Metastatic Pancreatic Carcinoma in the Ovary (tissue), 1 donor: ENCODE measurements around the genes CIB1, GDPGP1 and IQGAP1.

DNA sequence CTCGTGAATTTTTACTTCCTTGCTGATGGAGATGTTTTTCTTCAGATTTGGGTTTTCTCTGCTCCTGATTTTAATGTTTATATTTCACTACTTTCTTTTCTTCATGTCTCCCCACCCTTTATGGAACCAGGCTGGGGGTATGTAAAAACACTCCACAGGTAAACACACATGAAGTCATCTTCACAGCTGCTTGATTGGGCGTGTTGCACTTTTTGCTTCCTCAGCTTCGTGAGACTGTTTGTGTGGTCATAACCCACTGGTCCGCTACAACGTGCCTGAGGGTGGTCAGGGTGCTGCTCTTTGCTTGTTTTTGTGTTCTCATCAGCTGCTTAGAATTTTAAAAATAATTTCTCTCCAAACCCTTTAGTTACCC is 13.7 kb downstream of the SEMA4B start:
- PRO-cap = no peak

- PRO-cap = no peak
These were observed 12.4 kb downstream of the CIB1 start for GRCh38 chr15:90221236-90221850.

- PRO-cap = no peak
These were observed 5.8 kb downstream of the CIB1 start for GRCh38 chr15:90227948-90228359.

DNA sequence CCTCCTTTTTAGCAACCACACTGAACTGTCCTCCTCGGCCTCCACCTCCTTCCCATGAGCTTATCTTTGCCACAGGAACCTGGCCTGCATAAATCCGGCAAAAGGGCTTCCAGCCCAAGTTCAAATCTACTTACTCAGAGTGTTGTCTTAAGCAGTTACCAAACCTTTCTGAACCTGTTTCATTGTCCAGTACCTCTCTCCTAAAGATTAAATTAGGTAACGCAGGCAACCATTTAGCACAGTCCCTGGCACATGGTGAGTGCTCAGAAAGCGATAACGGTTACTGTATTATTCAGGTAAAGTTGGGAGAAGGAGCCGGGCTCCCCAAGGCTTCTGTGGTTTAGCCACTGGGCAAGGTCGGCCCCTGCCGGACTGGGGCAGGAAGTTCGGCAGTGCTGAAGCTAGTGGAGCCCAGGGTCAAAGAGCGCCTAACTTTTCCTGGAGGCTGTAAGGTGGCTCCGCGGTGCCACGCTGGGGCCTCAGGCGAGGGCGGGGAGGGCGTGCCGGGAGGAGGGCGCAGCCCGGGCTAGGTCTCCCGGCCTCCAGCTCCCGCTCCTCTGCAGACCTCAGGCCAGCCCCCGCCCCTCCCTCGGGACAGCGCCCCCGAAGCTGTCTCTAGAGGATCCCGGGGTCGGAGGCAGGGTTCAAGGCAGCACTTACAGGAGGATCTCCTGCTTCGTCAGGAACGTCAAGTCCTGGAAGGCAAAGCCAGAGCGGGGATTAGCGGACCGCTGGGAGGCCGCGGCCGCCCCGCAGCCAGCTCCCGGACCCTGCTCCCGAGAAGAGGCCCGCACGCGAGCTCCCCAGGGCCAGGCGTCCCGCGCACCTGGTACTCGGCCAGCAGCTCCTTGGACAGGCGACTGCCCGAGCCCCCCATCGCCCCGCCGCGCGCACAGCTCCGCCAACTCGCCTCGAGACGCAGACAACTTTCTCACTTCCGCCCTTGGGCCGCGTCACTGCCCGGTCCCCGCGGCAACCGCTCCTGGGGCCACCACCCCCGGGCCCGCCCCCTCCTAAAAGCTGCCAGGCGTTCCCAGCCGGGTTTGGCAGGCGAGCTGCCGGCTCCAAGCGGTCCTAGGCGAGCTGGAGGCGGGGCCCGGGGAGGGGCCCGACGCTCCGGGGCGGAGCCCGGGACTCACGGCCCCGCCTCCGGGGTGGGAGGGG is at the start of gene CIB1:
Gene CIB1 (minus strand): TSS at position 933 of the 1,164 bp plus-strand sequence.
- PRO-cap = unidirectional peak, plus-strand start at position 482 of the sequence; bidirectional peak, plus-strand start outside the sequence, minus-strand start at position 918 of the sequence

DNA sequence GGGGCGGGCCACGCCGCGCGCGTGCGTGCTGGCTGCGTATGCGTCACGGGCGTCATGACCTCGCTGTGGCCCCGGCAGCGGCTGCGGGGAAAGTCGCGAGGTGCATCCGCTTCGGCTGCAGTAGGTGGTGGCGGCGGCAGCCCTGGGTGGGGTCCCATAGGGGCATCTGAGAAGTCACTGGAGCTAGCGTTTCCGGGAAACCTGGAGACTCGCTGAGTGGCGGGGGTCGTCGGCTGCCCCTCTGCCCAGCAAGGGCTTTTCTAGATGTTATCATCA is at the start of gene GDPGP1:
Gene GDPGP1 (plus strand): TSS at position 37 of the 276 bp plus-strand sequence.
- PRO-cap = bidirectional peak, plus-strand start at position 55 of the sequence, minus-strand start outside the sequence

GRCh38 chr15:90266557-90267097 is 1.2 kb downstream of the NGRN start:
- PRO-cap = no peak

DNA sequence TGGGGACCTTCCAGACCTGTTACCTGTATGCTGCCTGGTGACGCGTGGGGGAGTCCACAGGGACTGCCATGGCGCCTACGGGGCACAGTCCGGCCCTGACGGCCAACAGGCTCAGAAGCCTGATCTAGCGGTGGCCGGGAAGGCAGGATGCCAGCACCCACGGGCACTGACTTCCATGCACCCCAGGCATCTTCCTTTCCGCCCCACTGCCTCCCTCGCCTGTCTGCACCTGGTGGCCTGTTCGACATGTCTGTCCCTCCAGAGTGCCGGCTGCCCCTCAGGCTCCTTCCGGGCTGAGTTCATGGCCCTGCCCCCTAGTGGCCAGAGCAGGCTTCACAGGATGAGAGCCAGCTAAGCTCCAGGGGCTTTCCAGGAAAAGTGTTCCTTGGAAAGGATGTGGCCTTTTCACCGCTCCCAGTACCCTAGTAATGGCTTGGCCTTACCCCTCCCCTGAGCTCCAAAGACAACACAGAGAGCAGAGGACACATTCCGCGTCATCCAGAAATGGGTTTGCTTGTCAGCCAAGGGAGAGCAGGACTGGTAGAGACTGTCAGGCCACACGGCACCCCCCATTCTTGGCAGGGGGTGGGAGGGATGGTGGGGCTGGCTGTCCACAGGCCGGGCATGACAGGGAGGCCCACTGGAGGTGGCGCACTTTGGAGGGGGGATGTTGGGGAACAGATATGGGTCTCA is 35.7 kb downstream of the NGRN start:
- PRO-cap = no peak

- PRO-cap = no peak
These were observed 6.5 kb downstream of the ZNF774 start for GRCh38 chr15:90358511-90358979.

DNA sequence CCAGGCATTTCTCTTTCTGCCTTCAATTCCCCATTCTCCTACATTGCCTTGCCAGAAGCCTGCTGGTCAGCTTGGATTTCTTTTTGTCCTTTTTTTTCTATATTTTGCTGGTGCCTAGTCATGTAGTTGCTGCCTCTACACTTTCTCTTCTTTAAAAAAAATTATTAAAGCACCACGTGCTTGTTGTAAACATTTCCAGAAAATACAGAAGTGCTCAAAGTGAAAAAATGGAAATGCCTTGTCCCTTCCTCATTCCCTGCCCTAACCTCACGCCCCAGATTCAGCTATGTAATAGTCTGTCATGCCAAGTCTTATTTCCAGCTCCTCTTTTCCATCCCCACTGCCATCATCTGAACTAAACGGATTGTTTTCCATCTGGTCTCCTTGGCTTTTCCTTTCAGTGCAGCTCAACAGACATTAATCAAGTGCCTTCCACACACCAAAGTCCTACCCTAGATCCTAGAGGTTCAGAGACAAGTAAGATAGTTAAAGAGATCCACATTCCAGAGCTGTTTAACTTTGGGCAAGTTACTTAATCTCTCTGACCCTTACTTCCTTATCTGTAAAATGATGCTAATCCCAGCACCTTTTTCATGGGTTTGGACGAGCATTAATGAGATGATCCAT is 15.5 kb downstream of the ZNF774 start:
- PRO-cap = no peak

GRCh38 chr15:90387471-90388083 is 465 bp upstream of the IQGAP1 start:
- PRO-cap = bidirectional peak, plus-strand start at chr15:90388251, minus-strand start at chr15:90387952

GRCh38 chr15:90388084-90388423 is at the start of gene IQGAP1:
IQGAP1 (plus strand) TSS chr15:90388242.
- PRO-cap = bidirectional peak, plus-strand start at chr15:90388251, minus-strand start at chr15:90387952; unidirectional peak, plus-strand start at chr15:90388277

- PRO-cap = no peak
These were observed 967 bp downstream of the CRTC3 start for GRCh38 chr15:90530749-90531031.

DNA sequence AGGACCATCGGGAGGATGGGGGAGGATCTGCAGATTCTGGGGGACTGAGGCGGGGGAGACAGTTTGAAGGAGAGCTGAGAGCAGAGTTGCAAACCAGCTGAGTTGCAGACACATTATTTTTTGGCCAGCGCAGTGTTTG is 1.2 kb downstream of the CRTC3 start:
- PRO-cap = no peak

DNA sequence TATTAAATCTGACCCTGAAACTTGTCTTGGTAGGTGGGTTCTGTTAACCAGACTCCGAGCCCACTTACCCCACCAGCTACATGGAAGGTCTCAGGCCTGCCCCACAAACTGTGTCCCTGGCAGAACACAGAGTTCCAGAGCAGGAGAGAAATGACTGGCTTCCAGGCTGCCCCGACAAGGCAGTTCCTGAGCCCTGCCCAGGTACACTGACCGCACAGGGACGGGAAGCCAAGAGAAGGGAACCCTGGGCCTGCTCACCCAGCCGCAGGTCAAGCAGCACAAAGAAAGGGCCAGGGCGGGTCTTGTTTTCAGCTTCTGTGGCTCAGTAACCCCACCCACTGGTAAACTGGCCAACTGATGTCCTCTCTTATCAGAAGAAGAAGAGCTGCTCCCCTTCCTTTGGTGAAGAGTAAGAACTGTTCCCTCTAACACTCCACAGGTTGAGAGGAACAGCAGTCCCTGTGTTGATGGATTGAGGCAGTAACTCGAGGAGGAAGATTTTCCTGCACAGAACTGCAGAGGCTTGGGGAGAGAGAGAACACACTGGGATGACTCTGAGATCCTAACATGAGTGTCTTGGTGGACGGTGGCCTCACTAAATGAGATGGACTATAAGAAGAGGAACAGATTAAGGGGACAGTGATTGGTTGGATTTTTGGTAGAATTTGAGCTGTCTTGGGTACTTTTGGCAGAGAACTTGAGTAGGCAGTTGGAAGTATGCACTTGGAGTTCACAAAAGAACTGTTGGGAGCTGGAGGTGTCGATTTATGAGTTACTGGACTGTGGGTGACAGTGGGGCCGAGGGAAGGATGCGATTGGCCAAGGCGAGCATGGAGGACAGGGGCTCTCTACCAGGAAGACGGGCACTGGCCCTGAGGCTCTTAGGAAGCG is 68.5 kb downstream of the CRTC3 start:
- PRO-cap = no peak

- PRO-cap = no peak
These were observed 80.2 kb downstream of the CRTC3 start for GRCh38 chr15:90609837-90610325.

- PRO-cap = no peak
These were observed 74.5 kb upstream of the BLM start for GRCh38 chr15:90642421-90643191.

- PRO-cap = no peak
These were observed 36.6 kb upstream of the BLM start for GRCh38 chr15:90680678-90680887.

DNA sequence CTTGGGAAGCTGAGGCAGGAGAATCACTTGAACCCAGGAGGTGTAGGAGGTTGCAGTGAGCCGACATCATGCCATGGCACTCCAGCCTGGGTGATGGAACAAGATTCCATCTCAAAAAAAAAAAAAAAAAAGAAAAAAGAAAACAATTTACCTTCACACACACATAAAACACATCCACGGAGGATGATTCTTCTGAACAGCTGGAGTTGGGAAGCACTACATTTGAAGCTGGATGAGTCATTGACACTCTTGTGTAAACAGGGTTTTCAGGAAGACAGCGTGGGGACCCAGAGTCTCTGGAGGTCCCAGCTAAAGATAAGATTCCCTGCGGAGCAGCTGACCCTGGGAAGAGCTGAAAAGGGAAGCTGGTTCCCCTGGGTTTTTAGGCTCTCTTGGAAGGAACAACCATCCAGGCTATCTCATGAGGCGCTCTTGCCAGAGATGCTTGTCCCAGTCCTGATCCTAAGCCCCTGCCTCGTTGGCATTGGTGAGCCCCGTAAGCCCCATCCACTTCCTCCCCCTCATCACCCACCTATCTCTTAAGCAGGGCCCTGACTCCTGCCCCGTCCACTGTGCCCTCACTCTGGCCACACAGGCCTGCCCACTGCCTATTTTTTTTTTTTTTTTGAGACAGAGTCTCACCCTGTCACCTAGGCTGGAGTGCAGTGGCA is 32.0 kb upstream of the FURIN start:
- PRO-cap = no peak

DNA sequence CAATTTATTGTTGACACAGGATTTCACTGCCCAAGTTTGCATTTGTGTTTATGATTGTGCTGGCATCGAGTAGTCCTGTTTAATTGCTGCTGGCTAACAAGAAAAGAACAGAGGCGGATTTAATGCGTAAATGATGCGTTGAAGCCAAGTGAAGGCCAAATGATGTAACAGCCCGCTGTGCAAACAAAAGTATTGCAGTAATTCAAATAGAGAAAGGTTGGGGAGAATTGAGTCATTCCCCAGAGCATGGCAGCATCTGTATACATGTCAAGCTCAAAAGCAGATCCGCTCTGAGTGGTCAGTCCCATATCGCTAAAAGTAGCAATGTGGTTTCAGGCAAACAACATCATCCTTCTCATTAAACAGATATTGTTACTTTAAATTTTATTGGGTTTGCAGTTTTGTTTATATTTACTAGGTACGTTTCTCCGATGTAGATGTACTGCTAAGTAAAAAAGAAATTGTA is 7.1 kb upstream of the FURIN start:
- PRO-cap = no peak

DNA sequence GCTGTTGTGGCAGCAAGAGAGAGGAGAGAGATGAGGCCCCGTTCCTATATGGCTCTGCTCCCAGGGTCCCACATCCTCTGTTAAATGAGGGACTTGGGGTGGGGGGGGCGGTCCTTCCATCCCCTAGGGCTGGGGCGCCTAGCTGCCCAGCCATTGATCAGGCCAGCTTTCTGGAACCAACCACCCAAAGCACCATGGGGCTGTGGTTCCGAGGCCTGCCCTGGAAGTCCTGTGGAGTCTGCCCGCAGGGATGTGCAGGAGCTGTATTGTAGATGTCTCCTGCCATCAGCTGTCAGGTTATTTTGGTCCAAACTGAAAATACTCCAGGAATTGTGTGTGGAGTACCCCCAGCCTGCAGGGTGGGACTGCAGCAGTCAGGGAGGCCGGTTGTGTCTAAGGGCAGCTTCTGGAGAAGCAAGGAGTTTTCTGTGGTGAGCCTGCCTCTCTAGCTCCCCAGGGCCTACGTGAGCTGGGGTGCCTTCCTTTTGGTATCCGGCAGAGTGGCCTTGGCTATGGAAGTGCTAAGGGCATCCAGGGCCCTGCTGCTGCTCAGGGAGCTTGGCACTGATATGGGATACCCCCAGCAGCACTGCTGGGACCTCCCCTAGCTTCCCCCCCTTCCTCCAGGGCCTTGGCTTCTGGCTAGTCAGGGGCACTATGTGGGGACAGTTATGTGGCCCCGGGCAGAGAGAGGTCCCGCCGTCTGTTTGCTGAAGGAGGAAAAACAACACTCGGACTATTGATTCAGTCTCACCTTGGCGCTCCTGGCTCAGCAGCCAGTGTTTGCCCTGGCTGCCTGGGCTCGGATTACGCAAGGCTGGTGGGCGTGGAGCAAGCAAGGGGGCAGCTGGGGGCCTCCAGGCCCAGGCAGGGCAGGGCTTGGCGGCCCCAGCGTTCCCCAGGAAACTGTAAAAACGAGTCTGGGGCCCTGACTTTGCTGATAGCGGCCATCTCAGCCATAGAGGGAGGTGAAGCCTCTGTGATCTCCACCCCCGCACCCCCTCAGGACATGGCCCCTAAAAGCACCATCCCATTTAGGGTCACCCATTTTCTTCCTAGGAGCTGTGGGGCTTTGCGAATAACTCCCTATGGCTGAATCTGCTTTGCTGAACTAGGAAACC is 5.5 kb downstream of the FURIN start:
- PRO-cap = bidirectional peak, plus-strand start at position 809 of the sequence, minus-strand start at position 712 of the sequence